K562 (cell line): ENCODE results near the genes PAEP, KCNT1 and CAMSAP1.

DNA sequence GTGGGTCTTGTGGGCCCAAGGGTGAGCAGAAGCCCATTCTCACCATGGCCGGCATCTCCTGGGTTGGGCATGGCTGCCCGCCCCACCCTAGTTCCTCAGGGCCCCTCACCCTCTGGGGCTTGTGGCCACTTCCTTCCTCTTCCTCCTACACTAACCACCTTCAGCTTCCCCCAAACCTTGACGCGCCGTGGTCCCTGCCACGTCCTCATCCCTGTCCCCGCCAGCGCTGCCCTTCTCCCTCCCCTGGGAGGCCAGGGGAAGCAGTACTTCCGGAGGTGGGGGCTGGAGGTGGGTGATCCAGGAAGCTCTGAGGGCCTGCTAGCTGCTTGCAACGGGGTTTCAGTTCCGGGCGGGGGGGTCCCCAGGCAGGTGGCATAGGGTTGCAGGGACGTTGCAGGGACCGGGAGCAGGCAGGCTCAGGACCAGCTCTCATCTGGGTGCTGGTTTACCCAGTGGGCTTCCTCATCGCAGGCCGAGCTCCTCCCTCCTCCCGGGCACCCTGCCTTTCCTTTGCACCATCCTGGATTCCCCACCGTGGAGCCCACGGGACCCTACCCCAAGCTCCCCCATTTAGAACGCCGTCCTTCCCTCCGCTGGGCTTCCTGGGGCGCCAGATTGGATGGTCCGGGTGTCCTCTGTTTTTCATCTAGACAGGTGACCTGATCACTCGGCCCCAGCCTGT is 70.0 kb downstream of the RXRA start:
- RAMPAGE, long total RNA = no peak
- RRBS = 32% methylated on average over 6 of the region's 25 CpGs
PRO-cap:
- standard = no peak
- CoPRO, capped RNA only, 2 experiments = no peak in any of the 2 experiments
- CoPRO, capped and uncapped RNA, 2 experiments = no peak in any of the 2 experiments
- CoPRO, uncapped RNA only, 2 experiments = no peak in any of the 2 experiments
CAGE:
- cytosol, long polyA plus RNA = no peak
- long polyA plus RNA = no peak
- nucleolus, long total RNA = no peak
- nucleus, long polyA plus RNA = no peak

- RAMPAGE, long total RNA = no peak
- RRBS = no CpG with 5 or more reads among the region's 7 CpGs
PRO-cap:
- standard = no peak
- CoPRO, capped RNA only, 2 experiments = no peak in any of the 2 experiments
- CoPRO, capped and uncapped RNA, 2 experiments = no peak in any of the 2 experiments
- CoPRO, uncapped RNA only, 2 experiments = no peak in any of the 2 experiments
CAGE:
- cytosol, long polyA plus RNA = no peak
- long polyA plus RNA = no peak
- nucleolus, long total RNA = no peak
- nucleus, long polyA plus RNA = no peak
These were observed 70.6 kb downstream of the RXRA start for GRCh38 chr9:134396845-134397240.

DNA sequence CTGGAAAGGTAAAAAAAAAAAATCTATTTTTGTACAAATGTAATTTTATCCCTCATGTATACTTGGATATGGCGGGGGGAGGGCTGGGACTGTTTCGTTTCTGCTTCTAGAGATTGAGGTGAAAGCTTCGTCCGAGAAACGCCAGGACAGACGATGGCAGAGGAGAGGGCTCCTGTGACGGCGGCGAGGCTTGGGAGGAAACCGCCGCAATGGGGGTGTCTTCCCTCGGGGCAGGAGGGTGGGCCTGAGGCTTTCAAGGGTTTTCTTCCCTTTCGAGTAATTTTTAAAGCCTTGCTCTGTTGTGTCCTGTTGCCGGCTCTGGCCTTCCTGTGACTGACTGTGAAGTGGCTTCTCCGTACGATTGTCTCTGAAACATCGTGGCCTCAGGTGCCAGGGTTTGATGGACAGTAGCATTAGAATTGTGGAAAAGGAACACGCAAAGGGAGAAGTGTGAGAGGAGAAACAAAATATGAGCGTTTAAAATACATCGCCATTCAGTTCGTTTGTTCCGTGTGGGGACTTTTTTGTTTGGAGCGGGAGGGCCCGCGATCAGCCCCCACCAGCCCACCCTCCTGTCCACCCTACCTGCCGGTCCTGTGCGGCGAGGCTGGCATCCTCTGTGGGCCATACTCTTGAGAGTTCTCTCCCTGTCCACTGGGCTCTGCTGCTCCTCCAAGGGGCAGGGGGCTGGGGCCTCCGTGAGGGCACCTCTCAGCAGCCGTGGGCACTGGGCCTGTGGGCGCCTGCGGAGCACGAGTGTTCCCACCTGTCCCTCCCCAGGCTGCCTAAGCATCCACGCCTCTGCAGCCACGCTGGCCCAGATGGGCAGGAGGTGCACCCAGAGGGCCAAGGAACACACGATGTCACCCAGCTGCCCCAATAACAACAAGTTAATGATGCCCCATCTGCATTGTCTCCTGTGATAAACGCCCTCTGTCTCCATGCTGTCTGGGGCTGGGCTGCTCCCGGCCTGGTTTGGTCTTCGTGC is 114.1 kb downstream of the RXRA start:
- RAMPAGE, long total RNA = no peak
- RRBS = no CpG with 5 or more reads among the region's 39 CpGs
PRO-cap:
- standard = no peak
- CoPRO, capped RNA only, 2 experiments = no peak in any of the 2 experiments
- CoPRO, capped and uncapped RNA, 2 experiments = no peak in any of the 2 experiments
- CoPRO, uncapped RNA only, 2 experiments = peak in 1 of 2 experiments; most common plus-strand start position 286 of the sequence (in 1)
CAGE:
- cytosol, long polyA plus RNA = no peak
- long polyA plus RNA = no peak
- nucleolus, long total RNA = no peak
- nucleus, long polyA plus RNA = no peak

DNA sequence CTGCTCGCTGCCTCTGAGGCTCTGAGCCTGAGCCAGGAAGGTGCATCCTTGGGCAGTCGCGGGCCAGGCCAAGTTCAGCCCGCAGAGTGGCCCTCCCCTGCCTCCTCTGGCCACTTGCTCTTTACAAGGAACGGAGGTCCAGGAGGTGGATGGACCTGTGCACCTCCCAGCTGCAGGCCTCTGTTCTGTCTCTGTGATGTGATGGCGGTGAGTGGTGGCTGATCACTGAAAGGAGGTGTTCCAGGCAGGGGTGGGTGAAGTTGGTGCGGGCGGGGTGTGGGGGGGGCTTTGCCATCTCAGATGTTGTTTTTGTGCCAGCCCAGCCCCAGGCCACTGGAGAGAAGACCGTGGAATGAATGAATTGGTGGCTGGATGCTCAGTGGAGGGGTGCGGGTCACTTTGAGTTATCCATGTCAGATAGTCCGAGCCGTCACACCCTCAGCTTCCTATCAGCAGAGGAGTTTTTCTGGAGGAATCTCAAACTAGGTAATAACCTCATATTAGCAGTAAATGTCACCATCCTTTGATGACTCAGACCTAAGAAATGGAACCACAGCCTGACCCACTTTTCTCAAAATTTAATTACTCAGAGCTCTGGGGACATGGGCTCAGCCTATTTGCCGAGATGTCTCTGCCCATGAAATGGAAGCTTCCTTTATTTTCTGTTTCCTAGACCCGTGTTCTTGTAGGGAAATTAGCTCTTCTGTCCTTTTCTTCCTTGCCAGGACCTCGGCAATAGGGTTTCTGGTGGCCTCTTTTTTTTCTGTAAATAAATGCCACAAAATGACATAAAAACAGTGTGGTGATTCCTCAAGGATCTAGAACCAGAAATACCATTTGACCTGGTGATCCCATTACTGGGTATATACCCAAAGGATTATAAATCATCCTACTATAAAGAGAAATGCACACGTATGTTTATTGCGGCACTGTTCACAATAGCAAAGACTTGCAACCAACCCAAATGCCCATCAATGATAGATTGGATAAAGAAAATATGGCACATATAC is 7.5 kb downstream of the COL5A1 start:
- RAMPAGE, long total RNA = no peak
- RRBS = no CpG with 5 or more reads among the region's 17 CpGs
PRO-cap:
- standard = no peak
- CoPRO, capped RNA only, 2 experiments = no peak in any of the 2 experiments
- CoPRO, capped and uncapped RNA, 2 experiments = no peak in any of the 2 experiments
- CoPRO, uncapped RNA only, 2 experiments = no peak in any of the 2 experiments
CAGE:
- cytosol, long polyA plus RNA = no peak
- long polyA plus RNA = no peak
- nucleolus, long total RNA = no peak
- nucleus, long polyA plus RNA = no peak

- RAMPAGE, long total RNA = no peak
- RRBS = 13% methylated on average over 9 of the region's 34 CpGs
PRO-cap:
- standard = no peak
- CoPRO, capped RNA only, 2 experiments = no peak in any of the 2 experiments
- CoPRO, capped and uncapped RNA, 2 experiments = no peak in any of the 2 experiments
- CoPRO, uncapped RNA only, 2 experiments = no peak in any of the 2 experiments
CAGE:
- cytosol, long polyA plus RNA = no peak
- long polyA plus RNA = no peak
- nucleolus, long total RNA = no peak
- nucleus, long polyA plus RNA = no peak
These were observed 65.9 kb downstream of the COL5A1 start for GRCh38 chr9:134707190-134708231.

DNA sequence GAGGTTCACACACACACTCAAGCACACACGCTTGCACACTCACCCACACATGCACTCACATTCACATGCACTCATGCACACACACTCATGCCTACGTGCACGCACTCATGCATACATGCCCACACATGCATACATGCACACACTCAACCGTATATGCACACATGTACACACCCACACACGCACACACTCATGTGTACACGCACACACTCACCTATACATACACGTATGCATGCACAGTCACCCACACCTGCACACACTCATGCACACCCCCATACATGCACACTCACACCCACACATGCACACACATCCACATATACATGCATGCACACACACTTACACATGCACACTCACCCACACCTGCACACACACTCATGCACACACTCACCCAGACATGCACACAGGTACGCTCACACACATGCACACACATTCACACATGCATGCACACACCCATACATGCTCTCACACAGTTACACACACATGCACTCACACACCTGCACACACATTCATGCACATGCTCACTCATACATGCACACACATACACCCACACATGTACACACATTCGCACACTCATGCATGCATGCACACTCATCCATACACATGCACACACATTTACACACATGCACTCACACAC is 102.8 kb downstream of the COL5A1 start:
- RAMPAGE, long total RNA = no peak
- RRBS = no CpG with 5 or more reads among the region's 9 CpGs
PRO-cap:
- standard = no peak
- CoPRO, capped RNA only, 2 experiments = no peak in any of the 2 experiments
- CoPRO, capped and uncapped RNA, 2 experiments = no peak in any of the 2 experiments
- CoPRO, uncapped RNA only, 2 experiments = no peak in any of the 2 experiments
CAGE:
- cytosol, long polyA plus RNA = no peak
- long polyA plus RNA = no peak
- nucleolus, long total RNA = no peak
- nucleus, long polyA plus RNA = no peak

GRCh38 chr9:134753650-134754345 is 112.2 kb downstream of the COL5A1 start:
- RAMPAGE, long total RNA = no peak
- RRBS = 3% methylated on average over 7 of the region's 38 CpGs
PRO-cap:
- standard = no peak
- CoPRO, capped RNA only, 2 experiments = no peak in any of the 2 experiments
- CoPRO, capped and uncapped RNA, 2 experiments = no peak in any of the 2 experiments
- CoPRO, uncapped RNA only, 2 experiments = no peak in any of the 2 experiments
CAGE:
- cytosol, long polyA plus RNA = no peak
- long polyA plus RNA = no peak
- nucleolus, long total RNA = no peak
- nucleus, long polyA plus RNA = no peak

- RAMPAGE, long total RNA = no peak
- RRBS = no CpG with 5 or more reads among the region's 5 CpGs
PRO-cap:
- standard = no peak
- CoPRO, capped RNA only, 2 experiments = no peak in any of the 2 experiments
- CoPRO, capped and uncapped RNA, 2 experiments = no peak in any of the 2 experiments
- CoPRO, uncapped RNA only, 2 experiments = no peak in any of the 2 experiments
CAGE:
- cytosol, long polyA plus RNA = no peak
- long polyA plus RNA = no peak
- nucleolus, long total RNA = no peak
- nucleus, long polyA plus RNA = no peak
These were observed 117.0 kb upstream of the FCN2 start for GRCh38 chr9:134763710-134763917.

GRCh38 chr9:134802580-134803328 is 77.9 kb upstream of the FCN2 start:
- RAMPAGE, long total RNA = no peak
- RRBS = no CpG with 5 or more reads among the region's 26 CpGs
PRO-cap:
- standard = no peak
- CoPRO, capped RNA only, 2 experiments = no peak in any of the 2 experiments
- CoPRO, capped and uncapped RNA, 2 experiments = no peak in any of the 2 experiments
- CoPRO, uncapped RNA only, 2 experiments = no peak in any of the 2 experiments
CAGE:
- cytosol, long polyA plus RNA = no peak
- long polyA plus RNA = no peak
- nucleolus, long total RNA = no peak
- nucleus, long polyA plus RNA = no peak

- RAMPAGE, long total RNA = no peak
- RRBS = no CpG with 5 or more reads among the region's 20 CpGs
PRO-cap:
- standard = no peak
- CoPRO, capped RNA only, 2 experiments = no peak in any of the 2 experiments
- CoPRO, capped and uncapped RNA, 2 experiments = no peak in any of the 2 experiments
- CoPRO, uncapped RNA only, 2 experiments = no peak in any of the 2 experiments
CAGE:
- cytosol, long polyA plus RNA = no peak
- long polyA plus RNA = no peak
- nucleolus, long total RNA = no peak
- nucleus, long polyA plus RNA = no peak
These were observed 68.3 kb upstream of the FCN2 start for GRCh38 chr9:134812217-134812759.

DNA sequence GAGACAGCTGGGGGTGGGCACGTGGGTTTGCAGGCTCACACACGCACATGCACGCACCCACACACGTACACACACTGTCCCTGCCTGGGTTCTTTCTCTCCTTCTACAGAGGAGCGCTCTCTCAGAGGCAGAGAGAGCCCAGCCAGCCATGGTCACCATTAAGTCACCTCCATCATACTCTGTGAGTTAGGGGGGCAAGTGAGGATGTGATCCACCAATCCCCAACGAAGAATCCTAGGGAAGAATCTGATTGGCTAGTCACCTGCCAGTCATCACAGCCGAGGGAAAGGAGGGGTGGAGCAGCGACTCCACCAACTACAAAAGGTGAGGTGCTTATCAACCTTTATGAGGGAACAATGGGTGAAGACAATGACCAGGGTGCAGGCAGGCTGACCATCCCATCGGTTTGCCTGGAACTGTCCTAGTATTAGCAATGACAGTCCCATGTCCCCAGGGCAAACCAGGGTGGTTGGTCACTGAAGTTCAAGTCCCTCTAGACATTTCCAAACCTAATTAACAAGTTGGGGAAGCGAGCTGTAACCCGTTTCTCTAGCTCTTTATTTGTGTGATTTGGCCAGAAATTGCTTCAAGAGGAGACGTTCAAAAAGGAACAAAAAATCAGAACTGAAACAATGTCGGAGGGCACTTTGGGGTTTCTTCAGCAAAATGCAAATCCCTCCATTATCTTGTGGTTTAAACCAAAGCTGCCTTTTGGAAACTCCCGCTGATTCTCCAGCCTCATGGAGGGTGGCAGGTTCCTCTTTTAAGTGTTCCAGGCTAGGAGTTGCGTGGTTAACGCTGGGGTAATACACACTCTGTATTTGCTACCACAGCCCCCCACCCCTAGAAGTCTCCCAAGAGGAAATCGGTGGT is 18.8 kb upstream of the FCN1 start:
- RAMPAGE, long total RNA = no peak
- RRBS = no CpG with 5 or more reads among the region's 17 CpGs
PRO-cap:
- standard = no peak
- CoPRO, capped RNA only, 2 experiments = no peak in any of the 2 experiments
- CoPRO, capped and uncapped RNA, 2 experiments = no peak in any of the 2 experiments
- CoPRO, uncapped RNA only, 2 experiments = no peak in any of the 2 experiments
CAGE:
- cytosol, long polyA plus RNA = no peak
- long polyA plus RNA = no peak
- nucleolus, long total RNA = no peak
- nucleus, long polyA plus RNA = no peak

GRCh38 chr9:135075090-135075937 is 12.2 kb upstream of the OLFM1 start:
- RAMPAGE, long total RNA = no peak
- RRBS = 28% methylated on average over 37 of the region's 90 CpGs
PRO-cap:
- standard = no peak
- CoPRO, capped RNA only, 2 experiments = no peak in any of the 2 experiments
- CoPRO, capped and uncapped RNA, 2 experiments = no peak in any of the 2 experiments
- CoPRO, uncapped RNA only, 2 experiments = no peak in any of the 2 experiments
CAGE:
- cytosol, long polyA plus RNA = no peak
- long polyA plus RNA = no peak
- nucleolus, long total RNA = no peak
- nucleus, long polyA plus RNA = no peak

DNA sequence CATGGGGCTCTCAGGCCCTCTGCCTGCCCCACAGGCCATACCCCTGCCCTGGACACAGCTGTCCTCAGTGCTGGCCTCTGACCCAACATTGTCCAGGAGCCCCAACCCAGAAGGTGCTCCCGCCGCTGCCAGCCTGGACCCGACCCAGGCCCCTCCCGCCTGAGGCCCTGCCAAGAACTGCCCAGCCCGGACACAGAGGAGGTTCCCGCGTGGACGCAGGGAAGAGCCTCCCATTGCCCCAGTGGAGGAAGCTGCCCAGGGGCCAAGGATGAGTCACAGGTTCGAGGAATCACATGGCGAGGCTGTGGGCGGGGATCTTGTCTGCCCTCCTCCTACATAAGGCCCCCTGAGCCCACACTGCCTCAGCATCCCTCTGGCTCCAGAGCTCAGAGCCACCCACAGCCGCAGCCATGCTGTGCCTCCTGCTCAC is at the start of gene PAEP:
TSS of gene PAEP (plus strand) at position 365 of the 430 bp plus-strand sequence.
- RAMPAGE, long total RNA = no peak
- RRBS = no CpG with 5 or more reads among the region's 12 CpGs
PRO-cap:
- standard = no peak
- CoPRO, capped RNA only, 2 experiments = peak in 2 of 2 experiments; most common plus-strand start position 365 of the sequence (in 2); most common minus-strand start position 207 of the sequence (in 1)
- CoPRO, capped and uncapped RNA, 2 experiments = peak in 2 of 2 experiments; most common plus-strand start position 365 of the sequence (in 2); most common minus-strand start position 164 of the sequence (in 1)
- CoPRO, uncapped RNA only, 2 experiments = no peak in any of the 2 experiments
CAGE:
- cytosol, long polyA plus RNA = no peak
- long polyA plus RNA = no peak
- nucleolus, long total RNA = no peak
- nucleus, long polyA plus RNA = no peak

DNA sequence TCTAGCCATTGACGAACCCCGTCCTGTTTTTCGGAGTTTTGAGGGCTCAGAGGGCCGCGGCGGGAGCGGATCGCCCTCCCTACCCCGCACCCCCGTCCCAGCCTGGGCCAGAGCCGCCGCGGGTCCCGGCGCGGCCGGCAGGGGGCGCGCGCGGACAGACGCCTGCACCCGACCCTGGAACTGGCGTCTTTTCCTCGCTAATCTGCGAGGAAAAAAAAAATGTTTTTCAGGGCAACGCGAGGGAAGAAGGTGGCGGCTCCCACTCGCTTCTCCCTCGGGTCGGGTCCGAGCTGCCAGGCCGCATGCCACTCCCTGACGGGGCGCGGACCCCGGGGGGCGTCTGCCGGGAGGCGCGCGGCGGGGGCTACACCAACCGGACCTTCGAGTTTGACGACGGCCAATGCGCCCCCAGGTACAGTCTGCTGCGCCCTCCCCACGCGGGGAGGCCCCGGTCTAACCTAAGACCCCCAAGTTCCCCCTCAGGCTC is at the start of gene KCNT1:
TSS of gene KCNT1 (plus strand) at position 229 of the 487 bp plus-strand sequence.
- RAMPAGE, long total RNA = no peak
- RRBS = 34% methylated on average over 9 of the region's 53 CpGs
PRO-cap:
- standard = no peak
- CoPRO, capped RNA only, 2 experiments = no peak in any of the 2 experiments
- CoPRO, capped and uncapped RNA, 2 experiments = no peak in any of the 2 experiments
- CoPRO, uncapped RNA only, 2 experiments = no peak in any of the 2 experiments
CAGE:
- cytosol, long polyA plus RNA = no peak
- long polyA plus RNA = no peak
- nucleolus, long total RNA = no peak
- nucleus, long polyA plus RNA = no peak

GRCh38 chr9:135888187-135888657 is 19.1 kb downstream of the CAMSAP1 start:
- RAMPAGE, long total RNA = no peak
- RRBS = no CpG with 5 or more reads among the region's 16 CpGs
PRO-cap:
- standard = no peak
- CoPRO, capped RNA only, 2 experiments = no peak in any of the 2 experiments
- CoPRO, capped and uncapped RNA, 2 experiments = no peak in any of the 2 experiments
- CoPRO, uncapped RNA only, 2 experiments = no peak in any of the 2 experiments
CAGE:
- cytosol, long polyA plus RNA = no peak
- long polyA plus RNA = no peak
- nucleolus, long total RNA = no peak
- nucleus, long polyA plus RNA = no peak

DNA sequence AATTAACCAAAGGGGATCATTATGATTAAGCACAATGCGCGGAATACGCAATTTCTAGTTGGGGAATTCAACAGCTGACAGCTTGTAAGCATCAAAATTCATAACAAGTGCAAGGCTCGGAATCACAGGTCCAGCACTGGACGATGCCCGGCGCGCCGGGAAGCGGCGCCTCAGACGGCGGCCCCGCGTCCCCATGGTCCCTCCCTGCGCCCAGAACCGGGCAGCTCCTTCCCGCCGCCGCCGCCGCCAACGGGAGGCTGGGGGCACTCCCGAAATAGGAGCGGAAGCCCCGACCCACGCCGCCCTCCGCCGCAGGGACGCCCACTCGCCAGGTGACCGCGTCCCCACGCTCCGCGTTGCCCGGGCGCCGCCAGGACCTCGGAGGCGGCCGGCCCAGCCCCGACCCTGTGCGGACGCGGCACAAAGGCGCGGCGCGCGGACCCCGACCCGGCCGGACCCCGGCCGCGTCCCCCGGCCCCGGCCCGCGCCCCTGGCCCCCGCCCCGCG is 817 bp downstream of the CAMSAP1 start:
- RAMPAGE, long total RNA = no peak
- RRBS = 2% methylated on average over 27 of the region's 65 CpGs
PRO-cap:
- standard = unidirectional peak, plus-strand start at position 133 of the sequence
- CoPRO, capped RNA only, 2 experiments = no peak in any of the 2 experiments
- CoPRO, capped and uncapped RNA, 2 experiments = no peak in any of the 2 experiments
- CoPRO, uncapped RNA only, 2 experiments = no peak in any of the 2 experiments
CAGE:
- cytosol, long polyA plus RNA = no peak
- long polyA plus RNA = no peak
- nucleolus, long total RNA = no peak
- nucleus, long polyA plus RNA = no peak

GRCh38 chr9:135906983-135907705 is at the start of gene CAMSAP1:
CAMSAP1 (minus strand) TSS chr9:135907546.
- RAMPAGE, long total RNA = no peak
- RRBS = 6% methylated on average over 34 of the region's 115 CpGs
PRO-cap:
- standard = bidirectional peak, plus-strand start at chr9:135907344, minus-strand start at chr9:135907371; unidirectional peak, minus-strand start at chr9:135907398; bidirectional peak, plus-strand start at chr9:135907852, minus-strand start at chr9:135907523
- CoPRO, capped RNA only, 2 experiments = peak in 2 of 2 experiments; most common plus-strand start chr9:135907344 (in 2); most common minus-strand start chr9:135907371 (in 2)
- CoPRO, capped and uncapped RNA, 2 experiments = peak in 2 of 2 experiments; most common minus-strand start chr9:135907345 (in 1)
- CoPRO, uncapped RNA only, 2 experiments = no peak in any of the 2 experiments
CAGE:
- cytosol, long polyA plus RNA = no peak
- long polyA plus RNA = no peak
- nucleolus, long total RNA = no peak
- nucleus, long polyA plus RNA = no peak